Skeletal muscle satellite cell (primary cell): ENCODE results near the gene TOP1.

- CAGE, long polyA plus RNA, result no peak
Measured at GRCh38 chr20:38084271-38085337, 51.1 kb downstream of the RPRD1B start.

DNA sequence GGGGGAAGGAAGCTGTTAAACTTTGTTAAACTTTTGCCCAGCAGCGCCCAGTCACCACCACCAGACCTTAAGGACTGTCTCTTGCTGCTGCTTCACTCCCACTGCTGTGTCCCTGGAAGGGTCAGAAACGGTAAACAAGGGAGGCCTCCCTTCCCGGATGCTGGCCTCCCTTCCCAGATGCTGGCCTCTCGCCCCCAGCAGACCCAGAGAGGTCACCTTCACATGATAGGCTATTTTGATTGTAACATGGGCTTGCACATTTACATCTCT lies 61.8 kb downstream of the RPRD1B start:
- CAGE, long polyA plus RNA, result no peak

- CAGE, long polyA plus RNA, result no peak
Measured at GRCh38 chr20:38108766-38109520, 56.1 kb downstream of the TGM2 start.

DNA sequence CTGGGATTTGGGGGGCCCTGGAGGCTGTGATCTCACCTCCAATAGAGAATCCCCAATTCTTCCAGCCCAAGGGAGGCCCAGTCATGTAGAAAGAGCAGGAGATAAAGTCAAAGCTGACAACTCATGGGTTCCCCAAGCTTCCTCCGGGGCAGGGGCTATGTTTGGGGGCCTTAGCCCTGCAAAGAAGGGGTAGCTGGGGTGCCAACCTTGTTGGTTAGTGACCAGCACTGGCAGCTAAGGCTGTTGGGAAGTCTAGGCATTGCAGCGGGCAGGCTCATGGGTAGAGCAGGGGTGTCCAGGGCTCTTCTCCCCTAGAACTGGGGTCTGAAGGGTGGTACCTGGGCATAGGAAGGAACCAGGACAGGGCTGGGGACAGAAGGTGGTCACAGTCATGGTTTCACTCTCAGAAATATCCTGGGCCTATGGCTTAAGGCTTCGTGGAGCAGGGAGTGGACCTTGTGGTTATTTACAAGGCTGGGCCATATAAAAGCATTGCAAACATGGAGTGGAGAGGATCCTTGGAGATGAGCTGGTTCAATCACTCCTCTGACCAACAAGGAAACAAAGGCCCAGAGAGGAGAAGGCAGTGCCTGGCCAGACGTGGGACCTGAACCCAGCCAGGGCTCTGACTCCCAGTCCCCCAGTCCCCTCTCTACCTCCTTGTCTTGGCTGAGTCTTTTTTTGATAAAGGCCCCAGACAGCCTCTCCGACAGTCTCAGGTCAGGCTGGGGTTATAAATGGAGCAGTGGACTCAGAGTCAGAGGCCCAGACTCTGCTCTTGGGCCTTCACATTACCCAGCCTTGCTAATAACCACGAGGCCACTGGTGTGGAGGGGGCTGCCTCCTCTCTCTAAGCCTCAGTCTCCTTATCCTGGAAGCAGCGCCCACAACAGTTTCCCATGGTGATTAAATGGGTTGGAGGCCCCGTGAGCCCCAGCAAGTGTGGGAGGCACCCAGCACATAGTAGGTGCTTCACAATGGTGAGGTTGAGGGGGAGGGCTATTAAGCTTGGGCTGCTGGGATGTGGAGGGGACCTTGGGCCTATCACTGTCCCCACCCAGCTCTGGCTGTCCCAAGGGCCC lies 36.1 kb downstream of the TGM2 start:
- CAGE, long polyA plus RNA, result no peak

DNA sequence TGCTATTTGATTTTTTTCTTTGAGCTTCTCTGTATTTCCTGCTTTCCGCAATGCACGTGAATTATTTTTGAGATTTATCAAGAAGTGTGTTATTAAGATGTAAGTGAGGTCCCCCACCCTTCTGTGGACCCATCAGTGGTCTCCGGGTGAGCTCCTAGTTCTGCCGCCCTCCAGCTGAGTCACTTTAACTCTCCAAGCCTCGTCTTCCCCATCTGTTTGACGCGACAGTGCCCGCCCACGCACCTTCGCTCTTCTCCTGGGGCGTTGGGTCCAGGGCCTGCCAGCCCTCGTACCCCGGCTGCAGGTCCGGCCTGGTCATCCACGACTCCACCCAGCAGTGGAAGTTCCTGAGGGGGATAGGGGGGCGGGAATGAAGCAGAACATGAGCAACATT lies 24.0 kb downstream of the TGM2 start:
- CAGE, long polyA plus RNA, result no peak

GRCh38 chr20:38156661-38157448 lies 8.2 kb downstream of the TGM2 start:
- CAGE, long polyA plus RNA, result no peak

DNA sequence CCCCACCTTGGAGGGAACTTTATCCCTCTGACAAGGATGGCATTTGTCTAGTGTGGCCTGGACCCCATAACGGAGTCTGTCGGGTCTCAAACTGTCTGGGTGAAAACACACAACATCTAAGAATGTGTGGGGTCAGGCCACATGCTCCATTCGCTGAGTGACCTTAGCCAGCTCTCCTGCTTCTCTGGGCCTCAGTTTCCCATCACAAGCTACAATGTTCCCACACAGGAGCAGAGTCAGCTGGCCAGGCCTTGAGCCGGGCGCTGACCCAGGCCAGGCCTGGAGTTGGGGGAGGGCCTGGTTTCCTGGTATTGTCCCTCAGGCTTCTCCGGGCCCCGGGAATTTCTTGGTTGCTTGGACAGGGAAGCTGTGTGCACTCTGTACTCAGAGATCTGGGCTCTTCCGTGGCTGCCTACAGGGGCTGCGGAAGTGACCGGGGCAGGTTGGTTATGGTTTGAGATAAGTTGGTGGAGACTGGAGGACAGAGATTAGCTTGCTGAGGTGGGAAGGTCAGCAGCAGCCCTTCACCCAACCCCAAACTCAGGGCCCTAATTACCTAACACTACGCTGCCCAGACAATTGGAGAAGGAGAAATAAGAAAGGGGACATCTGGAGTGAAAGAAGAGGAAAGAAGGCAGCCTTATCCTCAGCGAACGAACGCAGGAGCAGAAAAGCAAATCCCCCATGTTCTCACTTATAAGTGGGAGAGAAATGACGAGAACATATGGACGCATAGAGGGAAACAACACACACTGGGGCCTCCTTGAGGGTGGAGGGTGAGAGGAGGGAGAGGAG lies 6.3 kb downstream of the TGM2 start:
- CAGE, long polyA plus RNA, result no peak

GRCh38 chr20:38239171-38239903 lies 21.2 kb downstream of the KIAA1755 start:
- CAGE, long polyA plus RNA, result no peak

- CAGE, long polyA plus RNA, result no peak
Measured at GRCh38 chr20:38245630-38246215, 14.8 kb downstream of the KIAA1755 start.

DNA sequence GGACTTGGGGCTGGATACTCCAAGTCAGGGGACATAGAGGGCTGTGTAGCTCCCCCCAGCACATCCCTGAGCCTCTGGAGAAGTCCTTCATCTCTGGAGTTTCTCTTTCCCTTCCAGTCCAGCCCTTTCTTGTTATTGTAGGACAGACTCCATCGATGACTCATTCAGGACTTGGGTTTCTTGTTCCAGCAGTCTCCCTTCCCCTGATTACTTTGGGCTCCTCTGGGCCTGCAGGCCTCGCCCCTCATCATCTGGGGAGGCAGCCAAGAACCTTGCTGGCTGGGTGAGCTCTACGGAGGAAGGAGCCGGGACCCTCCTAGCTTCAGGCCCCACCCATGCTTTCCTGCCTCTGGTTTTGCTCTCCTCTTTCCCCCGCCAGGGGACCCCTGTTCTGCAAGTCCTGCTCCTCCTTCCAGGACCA lies 10.6 kb upstream of the KIAA1755 start:
- CAGE, long polyA plus RNA, result no peak

DNA sequence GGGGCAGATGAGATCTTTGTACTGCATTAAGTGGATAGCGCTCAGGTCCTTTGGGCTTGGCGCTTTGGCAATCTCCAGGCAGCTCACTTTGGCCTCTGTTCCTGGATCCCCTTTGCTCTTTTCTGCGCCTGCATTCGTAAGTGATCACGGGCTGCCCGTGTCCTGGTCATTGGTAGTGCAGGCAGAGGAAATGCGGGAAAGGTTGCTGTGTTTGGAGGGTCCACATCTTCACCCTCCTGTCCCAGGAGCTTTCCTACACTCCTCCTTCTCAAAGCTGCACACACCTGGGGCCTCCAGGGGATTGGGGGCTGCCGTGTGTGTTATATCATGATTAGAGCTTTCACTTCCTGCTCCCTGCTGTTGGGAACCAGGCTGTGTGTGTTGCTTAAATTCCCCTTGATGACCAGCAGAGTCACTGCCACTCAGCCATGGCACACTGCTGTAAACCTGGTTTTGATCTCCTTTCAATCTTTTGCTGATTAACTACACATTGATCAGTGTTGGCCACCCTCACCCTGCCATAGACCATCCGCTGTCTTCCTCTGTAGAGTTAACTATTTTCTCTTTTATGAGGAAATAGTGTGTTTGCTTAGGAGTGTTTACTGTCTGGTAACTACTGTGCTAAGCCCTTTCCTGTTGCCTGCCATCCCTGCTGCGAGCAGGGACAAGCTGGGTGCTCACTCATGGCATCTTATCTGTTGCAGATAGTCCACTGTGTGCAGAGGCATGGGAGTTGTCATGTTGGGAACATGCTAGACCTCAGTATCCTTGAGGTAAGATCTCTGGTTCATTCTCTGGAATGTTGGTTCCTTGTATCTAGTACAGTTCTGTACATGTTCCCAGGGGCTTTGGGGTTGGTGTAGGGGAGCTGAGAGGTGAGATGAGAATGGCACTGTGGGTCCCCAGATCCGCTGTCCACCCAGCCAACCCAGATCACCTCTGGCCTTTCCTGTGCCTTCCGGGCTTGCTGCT lies 24.4 kb upstream of the RALGAPB start:
- CAGE, long polyA plus RNA, result no peak

GRCh38 chr20:38559453-38559815 lies 21.6 kb upstream of the ADIG start:
- CAGE, long polyA plus RNA, result no peak

GRCh38 chr20:38577264-38577636 lies 3.7 kb upstream of the ADIG start:
- CAGE, long polyA plus RNA, result no peak

DNA sequence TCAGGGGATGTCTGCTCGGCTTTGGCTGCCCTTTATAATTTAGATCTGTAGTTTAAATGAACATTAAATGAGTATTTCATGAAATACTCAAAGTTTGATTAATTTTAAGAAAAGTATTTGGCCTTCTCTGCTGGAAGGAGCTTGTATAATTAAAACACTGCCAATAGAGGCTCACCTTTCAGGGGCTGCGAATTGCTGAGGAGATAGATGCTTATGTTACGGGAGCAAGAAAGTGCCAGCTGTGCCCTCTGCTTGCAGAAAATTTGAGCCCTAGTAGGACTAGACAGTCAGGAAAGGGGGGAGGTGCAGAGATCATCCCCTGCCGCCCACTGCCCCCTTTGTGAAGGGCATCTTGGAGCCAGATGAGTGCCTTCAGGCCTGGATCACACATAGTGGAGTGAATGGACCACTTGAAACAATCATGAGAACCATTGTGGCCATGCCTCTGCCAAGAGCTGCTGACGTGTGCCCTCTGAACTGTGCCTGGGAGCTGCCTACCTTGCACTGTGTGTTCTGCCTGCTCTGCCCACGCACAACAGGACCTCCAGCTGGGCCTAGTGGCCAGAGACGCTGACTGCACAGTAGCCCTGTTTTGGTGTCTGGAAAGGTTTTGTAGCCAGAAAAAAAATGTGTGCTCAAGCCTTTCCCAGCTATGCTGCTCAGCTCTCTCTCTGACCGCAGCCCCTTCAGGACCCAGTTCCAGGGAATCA lies 1.9 kb upstream of the ADIG start:
- CAGE, long polyA plus RNA, result no peak

GRCh38 chr20:38599421-38599996 lies 18.5 kb downstream of the ADIG start:
- CAGE, long polyA plus RNA, result no peak

- CAGE, long polyA plus RNA, result no peak
Measured at GRCh38 chr20:38833445-38834177, 28.1 kb downstream of the PPP1R16B start.

DNA sequence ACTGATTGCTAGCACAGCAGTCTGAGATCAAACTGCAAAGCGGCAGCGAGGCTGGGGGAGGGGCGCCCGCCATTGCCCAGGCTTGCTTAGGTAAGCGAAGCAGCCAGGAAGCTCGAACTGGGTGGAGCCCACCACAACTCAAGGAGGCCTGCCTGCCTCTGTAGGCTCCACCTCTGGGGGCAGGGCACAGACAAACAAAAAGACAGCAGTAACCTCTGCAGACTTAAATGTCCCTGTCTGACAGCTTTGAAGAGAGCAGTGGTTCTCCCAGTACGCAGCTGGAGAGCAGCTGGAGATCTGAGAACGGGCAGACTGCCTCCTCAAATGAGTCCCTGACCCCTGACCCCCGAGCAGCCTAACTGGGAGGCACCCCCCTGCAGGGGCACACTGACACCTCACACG lies 69.3 kb downstream of the MAFB start:
- CAGE, long polyA plus RNA, result no peak

- CAGE, long polyA plus RNA, result no peak
Measured at GRCh38 chr20:41028177-41029233, at the start of gene TOP1. Gene TOP1, plus strand, starts transcription at chr20:41028822.

GRCh38 chr20:41030155-41030500 lies 1.5 kb downstream of the TOP1 start:
- CAGE, long polyA plus RNA, result no peak

DNA sequence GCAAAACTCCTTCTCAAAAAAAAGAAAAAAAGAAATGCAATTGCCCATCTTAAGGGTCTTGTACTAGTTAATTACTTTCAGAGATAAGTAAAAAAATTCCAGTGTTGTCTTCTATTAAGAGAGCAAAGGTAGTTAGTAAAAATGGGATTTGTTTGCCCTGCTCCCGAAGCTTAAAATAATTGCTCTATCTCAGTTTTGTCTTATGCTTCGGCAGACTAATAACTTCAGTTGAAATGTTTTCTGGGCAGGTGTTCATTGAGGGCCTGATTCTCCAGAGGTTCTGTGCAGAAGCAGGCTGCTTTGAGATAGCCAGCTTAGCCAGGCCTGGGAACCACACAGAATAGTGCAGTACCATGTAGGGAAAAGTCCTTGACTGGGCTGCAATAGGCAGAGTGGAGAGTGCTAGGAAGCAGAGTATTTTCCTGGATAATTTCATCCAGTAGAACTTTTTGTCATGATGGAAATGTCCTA lies 15.7 kb downstream of the TOP1 start:
- CAGE, long polyA plus RNA, result no peak